Skeletal muscle cell (primary cell): Measurements from ENCODE around the genes ABCD2 and LRRK2.

GRCh38 chr12:39619256-39619633 is 358 bp downstream of the ABCD2 start:
- RRBS, result no CpG with 5 or more reads among the region's 8 CpGs

DNA sequence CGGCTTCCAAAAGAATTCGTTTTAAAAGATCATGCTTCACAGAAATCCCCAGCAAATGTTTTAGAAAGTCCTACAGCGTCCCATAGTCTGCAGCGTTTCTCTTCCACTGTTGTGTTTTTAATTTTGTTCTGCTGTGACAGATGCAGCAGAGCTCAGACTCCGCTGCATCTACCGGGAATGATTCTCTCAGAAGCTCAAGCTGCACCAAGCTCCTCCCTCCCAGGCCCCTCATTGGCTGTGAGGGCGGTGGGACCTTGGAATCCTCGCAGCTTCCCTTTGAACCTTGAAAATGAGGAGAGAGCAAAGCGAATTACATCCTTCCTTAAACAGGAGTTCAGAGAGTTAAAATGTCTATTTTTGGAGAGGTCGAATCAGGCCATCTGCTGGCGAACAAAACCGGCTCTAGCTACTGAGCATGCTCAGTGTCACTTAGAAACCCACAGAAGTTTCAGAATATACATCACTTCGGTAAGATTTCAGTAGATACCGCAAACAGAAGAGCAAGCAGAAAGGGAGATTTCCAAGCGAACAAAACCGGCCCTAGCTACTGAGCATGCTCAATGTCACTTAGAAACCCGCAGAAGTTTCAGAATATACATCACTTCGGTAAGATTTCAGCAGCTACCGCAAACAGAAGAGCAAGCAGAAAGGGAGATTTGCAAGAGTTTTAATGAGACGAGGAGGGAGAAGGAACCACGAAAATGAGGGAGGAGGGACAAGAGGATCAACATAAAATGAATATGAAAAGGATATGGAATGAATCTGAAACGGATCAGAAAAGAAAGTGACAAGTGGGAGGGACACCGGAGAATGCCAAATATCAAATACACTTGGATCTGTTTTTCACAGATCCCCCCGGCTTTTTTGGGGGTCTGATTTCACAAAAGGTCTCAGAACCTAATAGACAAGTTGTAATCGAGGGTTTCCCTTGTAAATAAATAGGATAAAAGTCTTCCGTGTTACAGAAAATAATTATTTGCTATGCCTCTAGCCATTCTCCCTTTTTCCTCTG is at the start of gene ABCD2:
Gene ABCD2 (minus strand): TSS at position 170 of the 1,012 bp plus-strand sequence.
- RRBS, result 0% methylated on average over 1 of the region's 26 CpGs

- RRBS, result no CpG with 5 or more reads among the region's 6 CpGs
These were observed 43.6 kb downstream of the C12orf40 start for GRCh38 chr12:39669702-39669956.

DNA sequence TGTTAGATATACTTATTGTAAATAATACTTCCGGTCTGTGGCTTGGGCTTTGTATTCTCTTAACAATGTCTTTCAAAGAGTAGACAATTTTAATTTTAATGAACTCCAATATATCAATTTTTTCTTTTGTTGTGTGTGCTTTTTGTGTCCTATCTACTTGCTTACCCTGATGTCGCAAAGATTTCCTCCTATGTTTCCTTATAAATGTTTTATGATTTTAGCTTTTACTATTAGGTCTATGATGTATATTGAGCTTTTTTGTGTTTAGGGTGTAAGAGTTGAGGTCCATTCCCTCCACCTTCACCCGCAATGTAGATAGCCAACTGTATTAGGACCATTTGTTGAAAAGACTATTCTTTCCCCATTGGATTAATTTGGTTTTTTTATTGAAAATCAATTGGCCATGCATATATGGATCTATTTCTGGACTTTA is 182.9 kb downstream of the C12orf40 start:
- RRBS, result no CpG with 5 or more reads among the region's 3 CpGs

DNA sequence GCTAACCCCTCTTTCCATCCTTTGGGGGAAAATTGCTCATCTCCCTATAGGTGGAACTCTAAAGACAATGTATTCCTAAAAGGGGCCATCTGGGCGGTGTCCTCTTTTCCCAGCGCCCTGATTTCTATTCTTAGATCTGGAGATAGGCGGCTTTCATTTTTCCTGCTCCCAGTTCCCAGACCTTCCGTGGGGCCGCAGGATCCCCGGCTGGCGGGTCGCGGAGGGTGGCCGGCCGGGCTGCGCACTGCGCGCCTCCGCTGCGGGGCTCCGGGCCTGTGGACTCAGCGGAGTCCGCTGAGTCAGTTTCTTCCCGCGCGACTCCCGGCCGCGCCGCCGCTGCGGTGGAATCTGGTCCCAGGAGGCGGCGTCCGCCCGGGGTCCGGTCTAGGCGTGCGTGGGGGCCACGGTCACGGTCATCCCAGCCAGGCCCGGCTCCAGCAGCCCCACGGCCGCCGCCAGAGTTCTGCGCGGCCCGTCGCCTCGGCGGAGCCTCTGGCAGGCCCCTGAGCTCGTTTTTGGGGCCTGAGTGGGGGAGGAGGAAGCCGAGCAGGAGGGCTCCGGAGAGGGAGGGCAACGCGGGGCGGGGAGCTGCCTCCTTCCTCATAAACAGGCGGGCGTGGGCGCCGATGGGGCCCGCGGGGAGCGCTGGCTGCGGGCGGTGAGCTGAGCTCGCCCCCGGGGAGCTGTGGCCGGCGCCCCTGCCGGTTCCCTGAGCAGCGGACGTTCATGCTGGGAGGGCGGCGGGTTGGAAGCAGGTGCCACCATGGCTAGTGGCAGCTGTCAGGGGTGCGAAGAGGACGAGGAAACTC is at the start of gene LRRK2:
Gene LRRK2 (plus strand): TSS at position 629 of the 809 bp plus-strand sequence.
- RRBS, result 2% methylated on average over 28 of the region's 73 CpGs

DNA sequence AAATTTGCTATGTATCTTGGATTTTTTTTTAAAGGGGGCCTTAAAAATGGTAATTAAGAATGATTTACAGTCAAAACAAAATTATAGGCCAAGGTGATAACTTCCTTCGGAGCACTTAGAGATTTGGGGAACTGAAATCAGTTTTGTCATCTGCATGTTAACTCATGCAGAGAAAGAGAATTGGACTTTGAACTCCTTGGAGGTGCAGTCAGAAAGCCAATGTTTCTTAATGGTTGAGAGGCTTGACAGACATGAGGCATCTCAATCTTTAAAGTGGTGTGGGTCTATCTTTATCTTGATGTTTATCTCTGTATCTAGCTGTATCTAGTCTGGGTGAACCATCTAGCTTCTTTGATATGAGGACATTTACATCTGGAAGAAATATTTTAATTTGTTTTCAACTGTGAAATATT is 1.5 kb downstream of the LRRK2 start:
- RRBS, result no CpG with 5 or more reads among the region's 1 CpG

DNA sequence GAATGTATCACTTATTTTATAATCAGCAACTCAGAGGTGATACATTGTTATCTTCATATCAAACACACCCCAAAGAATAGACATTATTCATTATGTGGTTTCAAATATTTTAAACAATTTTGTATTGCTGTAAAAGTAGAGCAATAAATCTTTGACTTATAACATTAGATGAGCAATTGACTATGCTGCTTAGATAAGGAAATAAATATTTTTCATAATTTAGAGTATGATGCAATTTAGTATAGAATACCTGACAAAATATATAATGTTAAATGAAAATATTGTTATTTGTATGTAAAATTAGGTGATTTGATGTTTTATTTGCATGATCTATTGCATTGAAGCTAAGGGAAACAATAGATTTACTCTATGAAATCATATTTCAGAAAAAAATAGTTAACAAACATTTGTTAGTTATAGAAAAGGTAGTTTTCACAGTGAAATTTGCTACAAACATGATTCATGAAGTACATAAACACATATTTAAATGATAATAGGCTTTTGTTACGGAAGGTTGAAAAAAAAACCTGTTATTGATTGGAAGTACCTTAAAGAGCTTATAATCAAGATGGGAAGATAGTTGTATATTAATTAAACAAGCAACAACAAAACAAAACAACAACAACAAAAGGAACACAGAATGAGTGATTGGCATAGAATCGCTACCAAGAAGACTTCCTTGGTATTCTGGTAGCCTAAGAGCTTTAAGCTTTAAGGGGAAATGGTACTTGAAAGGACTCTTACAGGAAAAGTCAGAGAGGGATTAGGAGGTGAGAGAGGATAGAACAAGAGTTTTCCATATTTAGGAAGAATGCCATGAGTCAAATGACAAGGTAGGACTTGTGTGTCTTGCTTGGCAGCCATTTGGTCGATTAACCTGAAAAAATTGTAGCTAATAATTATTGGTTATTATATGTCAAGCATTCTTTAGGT is 14.8 kb downstream of the PDZRN4 start:
- RRBS, result no CpG with 5 or more reads among the region's 3 CpGs

DNA sequence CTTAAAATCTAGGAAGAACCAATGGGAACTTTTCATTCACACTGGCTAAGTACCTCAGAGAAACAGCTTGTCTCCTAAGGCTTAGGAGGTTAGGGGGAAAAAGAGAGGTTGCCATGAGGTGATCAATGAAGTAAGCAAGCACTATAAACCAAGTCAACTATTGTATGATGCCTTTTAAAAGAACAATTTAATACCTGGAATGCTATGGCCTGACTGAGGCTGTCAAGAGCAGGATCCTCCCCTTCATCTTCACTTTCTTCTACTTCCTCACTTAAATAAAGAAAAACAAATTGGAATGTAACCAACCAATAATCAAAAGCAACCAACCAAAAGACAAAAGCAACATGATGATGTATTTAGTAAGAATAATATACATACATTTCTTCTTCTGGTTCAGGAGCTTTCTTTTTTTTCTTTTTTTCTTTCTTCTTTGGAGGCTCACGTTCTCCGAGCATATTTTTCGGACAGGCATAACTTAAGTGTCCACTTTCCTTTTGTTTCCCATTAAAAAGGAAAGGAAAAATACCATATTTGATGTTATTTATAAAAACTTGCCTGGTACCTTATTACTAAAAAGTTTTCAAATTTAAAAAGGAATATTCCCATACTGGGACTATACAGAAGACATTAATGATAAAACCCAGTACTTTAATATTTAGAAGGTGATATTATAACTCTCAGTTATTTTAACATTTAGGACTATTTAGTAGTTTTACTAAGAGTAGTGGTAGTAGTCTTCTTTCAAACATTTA is 12.2 kb downstream of the ZCRB1 start:
- RRBS, result no CpG with 5 or more reads among the region's 3 CpGs

DNA sequence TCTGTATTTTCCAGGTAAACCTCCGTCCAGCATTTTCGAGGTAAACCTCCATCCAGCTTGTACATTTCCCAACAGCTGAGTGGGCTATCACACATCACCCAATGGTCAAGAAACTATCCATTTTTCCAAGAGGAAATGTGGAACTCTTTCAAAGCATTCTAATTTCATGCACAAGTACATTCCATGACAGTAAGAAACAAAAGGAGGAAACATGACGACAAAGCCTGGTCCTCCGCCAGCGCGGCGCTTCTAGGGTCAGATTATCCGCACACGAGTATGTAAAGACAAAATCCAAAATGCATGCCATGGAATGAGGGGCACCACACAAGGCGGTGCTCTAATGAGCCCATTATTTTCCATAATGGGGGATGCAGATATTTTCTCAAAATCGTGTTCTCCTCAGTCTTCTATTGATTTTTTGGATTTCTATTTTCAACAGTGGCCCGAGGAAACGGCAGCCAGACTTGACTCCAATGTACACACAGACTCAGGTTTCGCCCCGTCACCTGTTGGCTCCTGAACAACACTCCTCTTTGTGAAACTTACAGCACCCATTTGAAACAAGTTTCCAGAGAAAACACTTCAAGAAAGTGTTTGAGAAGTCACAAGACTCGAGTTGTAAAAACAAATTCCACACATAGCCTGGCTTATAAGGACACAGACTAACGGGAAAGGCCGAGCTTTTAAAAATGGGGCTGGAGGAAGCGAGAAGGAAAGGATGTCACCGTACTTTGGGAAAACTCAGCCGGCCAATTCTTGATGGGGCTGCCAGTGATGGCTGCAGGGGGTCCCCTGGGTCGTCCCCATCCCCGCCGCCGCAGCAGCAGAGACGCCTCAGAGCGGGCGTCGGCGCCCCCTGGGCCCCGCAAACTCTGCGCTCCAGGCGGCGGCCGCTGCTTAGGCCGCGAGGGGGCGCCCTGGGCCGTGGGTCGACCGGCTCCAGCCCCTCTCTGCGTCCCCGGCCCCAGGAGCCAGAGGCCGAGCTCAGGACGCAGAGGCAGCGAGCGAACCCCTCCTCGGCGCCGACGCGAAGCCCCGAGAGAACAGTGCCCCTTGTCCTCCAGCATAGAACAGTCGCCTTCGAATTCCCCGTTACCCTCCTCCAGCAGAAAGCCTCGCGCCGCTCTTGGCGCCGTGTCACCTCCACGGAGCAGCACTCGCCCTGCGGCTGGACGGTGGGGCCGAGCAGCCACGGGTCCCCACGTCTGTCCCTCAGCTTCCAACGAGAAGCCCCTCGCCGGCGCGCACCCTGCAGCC is 107.1 kb downstream of the PRICKLE1 start:
- RRBS, result 3% methylated on average over 3 of the region's 73 CpGs

DNA sequence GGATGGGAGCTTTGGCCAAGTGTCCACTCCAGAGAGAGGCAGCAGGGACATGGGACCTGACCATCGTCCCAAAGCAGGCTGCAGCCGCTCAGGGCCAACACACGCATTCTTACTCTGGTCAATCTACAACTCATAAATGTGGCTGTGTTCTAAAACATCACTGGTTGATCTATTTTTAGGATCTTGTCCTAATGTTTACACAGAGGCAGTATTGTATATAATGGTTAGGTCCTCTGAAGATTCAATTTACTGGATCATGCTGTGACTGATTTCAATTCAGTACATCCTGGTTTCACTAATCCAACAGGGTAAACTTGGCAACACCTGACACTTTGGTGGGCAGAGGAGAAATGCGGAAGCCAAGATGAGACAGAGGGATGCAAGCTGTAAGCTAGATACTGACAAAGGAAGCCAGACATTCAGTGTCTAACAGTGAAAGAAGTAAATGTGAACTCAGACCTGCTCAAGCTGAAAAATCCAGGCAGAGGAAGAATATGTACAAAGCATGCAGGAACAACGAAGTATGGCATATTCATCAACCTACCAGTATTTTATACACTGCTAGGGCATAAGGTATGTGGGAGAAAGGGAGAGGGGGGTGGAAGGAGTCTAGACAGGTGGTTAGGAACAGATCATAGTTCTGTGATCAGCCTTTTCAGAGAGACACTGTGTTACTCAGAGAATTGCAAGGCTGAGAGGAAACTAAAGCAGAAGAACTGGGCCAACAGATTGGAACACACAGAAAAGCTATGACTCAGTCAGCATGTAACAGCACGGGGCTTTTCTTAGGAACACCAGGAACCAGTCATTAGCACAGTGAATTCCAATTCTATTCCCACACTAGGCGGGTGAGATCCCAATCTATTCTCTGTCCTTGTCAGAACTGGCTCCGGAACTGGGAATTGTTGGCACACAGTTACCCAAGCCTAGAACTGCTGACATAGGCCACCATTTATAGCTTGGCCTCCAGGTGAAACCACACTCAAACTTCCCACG is 40.4 kb downstream of the NELL2 start:
- RRBS, result no CpG with 5 or more reads among the region's 9 CpGs

DNA sequence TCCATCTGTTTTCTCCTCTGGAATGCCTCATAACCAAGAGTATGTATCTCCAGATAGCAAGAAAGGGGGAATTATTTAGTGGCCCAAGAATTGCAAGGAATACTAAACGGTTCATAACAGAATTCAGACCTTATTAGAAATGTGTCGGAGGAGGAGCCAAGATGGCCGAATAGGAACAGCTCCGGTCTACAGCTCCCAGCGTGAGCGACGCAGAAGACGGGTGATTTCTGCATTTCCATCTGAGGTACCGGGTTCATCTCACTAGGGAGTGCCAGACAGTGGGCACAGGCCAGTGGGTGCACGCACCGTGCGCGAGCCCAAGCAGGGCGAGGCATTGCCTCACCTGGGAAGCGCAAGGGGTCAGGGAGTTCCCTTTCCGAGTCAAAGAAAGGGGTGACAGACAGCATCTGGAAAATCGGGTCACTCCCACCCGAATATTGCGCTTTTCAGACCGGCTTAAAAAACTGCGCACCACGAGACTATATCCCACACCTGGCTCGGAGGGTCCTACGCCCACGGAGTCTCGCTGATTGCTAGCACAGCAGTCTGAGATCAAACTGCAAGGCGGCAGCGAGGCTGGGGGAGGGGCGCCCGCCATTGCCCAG is 74.8 kb upstream of the NELL2 start:
- RRBS, result no CpG with 5 or more reads among the region's 30 CpGs

DNA sequence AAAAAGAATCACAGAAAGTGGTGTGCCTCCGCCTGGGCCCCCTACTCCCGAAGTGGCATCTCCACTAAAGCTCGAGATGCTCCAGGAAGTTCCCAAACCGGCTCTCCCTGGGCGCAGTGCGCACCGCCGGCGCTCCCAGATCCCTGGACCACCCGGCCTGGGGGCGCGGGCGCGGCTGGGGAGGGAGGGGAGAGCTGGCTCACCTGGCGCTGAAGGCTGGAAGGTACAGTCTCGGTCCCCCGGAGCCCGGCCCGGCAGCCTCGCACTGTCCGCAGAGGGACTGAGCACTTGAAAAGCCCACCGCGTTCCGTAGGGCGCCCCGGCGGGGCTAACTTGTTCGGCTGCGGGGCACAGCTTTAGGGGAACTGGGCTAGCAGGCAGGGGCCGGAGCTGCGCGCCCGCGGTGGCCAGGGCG is 570 bp downstream of the DBX2 start:
- RRBS, result under 1% methylated on average over 25 of the region's 35 CpGs

GRCh38 chr12:45235089-45235726 is 19.3 kb downstream of the ANO6 start:
- RRBS, result no CpG with 5 or more reads among the region's 2 CpGs

GRCh38 chr12:45235727-45236095 is 19.8 kb downstream of the ANO6 start:
- RRBS, result no CpG with 5 or more reads among the region's 2 CpGs

GRCh38 chr12:45268415-45269272 is 52.7 kb downstream of the ANO6 start:
- RRBS, result no CpG with 5 or more reads among the region's 6 CpGs

GRCh38 chr12:45281918-45282405 is 66.1 kb downstream of the ANO6 start:
- RRBS, result no CpG with 5 or more reads among the region's 4 CpGs

DNA sequence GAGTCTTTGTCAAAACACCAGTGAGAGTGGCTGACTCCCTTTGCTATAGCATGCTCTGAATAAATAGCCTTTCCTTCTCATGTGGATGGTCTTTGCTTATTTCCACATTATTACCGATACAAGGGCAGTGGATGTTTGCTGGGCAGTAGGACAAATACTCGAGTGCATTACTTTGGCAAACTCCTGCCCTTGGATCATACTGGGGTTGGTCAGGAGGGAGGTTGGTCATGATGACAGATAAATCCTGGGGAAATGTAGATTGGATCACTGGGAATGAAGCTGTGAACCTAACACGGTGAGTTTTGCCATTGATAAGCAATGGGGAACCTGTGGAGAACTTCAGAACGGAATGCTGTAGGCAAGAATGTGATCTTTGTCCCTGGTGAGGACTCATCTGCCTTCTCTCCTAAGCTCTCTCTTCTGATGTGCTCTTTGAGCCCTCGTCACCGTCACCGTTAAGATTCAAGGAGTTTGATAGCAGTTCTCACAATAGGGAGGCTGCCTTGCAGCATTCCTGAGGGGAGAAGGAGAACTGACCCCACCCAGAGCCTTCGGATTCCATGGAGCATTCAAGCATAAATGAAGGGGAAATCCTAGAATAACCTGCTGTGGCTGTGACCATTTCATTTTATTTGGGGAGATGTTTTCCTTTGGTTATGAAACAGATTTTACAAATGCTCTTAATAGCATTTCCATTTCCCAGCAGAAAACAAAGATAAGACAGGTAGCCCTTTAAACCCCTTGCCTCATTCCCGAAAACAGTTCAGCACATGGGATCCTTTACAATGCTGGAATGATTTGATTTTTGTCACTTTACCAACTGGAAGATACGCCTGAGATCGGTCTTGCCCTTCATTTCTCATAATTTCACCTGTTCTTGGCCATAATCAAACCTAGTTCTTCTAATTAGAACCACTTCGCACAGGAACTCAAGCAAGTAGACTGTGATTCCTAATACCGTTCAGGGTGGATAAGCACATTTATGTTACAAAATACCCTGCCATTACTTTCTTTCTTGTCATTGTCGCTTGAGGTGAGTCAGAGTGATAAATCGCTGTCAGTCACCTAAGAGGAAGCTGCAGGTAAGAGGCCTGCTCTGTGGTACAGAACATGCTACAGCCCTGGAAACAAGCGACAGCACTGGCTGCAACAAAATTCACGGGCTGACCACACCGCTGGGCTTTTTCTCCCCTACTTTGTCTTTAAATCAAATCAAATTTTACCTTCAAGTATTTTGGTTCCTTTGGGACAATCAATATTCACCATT is 217.8 kb downstream of the ANO6 start:
- RRBS, result no CpG with 5 or more reads among the region's 18 CpGs

DNA sequence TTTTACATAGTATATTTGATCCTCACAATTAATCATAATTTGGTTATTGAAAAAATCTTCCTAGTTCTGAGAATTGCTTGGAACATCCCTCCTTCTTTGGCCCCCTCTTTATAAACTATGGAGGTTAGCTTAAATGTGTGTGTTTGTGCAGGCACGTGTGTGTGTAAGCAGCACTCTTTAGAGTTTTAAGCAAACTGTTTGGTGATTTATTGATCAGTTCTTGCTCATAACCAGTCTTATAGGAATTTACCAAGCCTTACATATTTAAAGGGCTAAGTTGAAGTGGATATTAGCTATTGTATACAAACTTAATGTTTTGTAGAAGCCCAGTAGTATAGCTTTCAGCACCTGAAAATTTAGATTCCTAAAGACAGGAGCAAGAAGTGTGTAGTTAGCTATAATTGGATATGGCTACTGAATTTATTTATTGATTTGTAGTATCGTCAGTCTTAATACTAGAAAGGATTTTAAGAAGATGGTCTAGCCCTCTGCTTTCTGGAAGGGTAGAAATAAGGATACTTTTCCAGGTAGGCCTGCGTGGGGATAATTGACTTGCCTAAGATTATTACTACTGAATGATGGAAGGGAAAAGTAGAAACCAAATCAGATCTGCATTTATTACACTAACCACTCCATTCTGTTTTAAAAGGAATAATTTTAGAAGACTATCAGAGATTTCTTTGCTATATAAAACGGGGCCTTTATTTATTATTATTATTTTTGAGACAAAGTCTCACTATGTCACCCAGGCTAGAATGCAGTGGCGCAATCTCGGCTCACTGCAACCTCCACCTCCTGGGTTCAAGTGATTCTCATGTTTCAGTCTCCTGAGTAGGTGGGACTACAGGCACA is 15.6 kb downstream of the ARID2 start:
- RRBS, result no CpG with 5 or more reads among the region's 6 CpGs

DNA sequence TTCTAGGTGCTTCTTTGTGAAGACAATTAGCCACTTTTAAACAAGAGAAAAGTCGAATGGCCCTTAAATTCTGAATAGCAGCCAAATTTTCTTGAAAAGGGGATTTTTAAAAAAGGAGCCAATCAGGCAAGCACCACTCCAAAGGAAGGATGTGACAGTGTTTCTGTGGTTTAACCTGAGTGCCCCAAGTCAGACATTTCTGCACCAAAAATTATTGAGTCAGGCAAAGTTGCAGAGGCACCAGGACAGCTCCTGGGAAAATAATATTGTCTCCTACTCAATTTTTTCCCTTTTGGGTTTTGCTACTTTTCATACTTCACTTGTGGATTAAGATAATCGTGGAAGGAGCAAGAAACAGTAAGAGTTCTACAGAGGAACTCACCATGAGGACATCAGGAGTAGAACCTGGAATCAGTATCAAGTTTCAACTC is 91.0 kb downstream of the SLC38A1 start:
- RRBS, result no CpG with 5 or more reads among the region's 2 CpGs

DNA sequence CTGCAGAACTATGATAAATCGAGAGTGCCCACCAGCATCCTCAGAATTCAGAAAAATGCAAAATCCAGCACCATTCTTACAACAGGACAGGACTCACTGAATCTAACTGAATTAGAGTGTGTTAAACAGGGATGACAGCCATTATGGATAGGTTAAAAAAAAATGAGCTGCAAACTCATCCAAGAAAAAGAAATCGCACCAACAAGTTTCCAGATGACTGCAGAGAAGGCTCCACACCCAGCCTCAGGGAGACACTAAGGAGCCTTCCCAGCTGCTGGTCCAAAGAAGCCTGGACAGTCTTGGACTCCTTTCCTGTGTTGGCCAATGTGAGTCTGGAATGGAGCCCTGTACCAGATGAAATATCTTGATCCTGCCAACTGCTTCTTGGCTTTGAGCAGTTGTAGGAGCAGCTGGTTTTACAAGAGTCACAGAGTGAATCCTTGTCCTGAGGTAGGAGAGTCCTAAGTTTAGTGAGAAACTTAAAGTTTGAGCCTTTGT is 44.5 kb downstream of the SLC38A1 start:
- RRBS, result no CpG with 5 or more reads among the region's 2 CpGs